Melanocyte of skin (primary cell): ENCODE measurements around a stretch of chr7.

DNA sequence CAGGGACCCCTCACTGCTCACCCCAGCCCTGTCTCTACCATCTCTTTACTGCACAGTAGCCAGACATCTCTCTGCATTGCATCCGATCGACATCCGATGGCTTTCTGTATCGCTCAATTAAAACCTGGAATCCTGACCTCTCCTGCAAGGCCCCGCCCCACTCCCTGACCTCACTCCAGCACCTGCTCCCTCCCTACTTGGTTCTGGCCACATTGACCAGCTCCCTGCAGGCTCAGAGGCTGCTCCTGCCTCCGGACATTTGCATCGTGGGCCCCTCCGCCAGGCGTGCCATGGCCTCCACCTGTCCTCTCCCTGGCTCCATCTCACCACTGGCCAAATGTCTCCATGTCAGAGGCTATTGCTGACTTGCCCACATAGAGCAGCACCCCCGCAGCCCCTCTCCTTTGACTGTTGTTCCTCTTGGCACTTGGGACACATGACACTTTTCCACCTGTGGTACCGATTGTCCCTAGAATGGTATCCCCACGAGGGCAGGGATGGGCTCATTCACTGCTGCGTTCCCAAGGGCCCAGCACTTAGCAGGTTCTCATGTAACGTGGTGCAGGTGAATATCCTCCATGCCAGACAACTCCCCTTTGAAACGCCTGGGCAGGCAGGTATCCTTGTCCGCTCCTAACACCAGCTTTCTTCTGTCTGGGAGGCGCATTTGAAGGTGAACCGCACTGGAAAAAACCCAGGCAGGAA is 117.8 kb downstream of the PRKAG2 start:
- CAGE, long polyA plus RNA, 2 experiments, result no peak in any of the 2 experiments

GRCh38 chr7:151857161-151857789 is 19.6 kb downstream of the PRKAG2 start:
- CAGE, long polyA plus RNA, 2 experiments, result no peak in any of the 2 experiments

- CAGE, long polyA plus RNA, 2 experiments, result no peak in any of the 2 experiments
These were observed 31.9 kb downstream of the GALNTL5 start for GRCh38 chr7:151988091-151988588.

GRCh38 chr7:152031830-152032480 is 6.5 kb downstream of the GALNT11 start:
- CAGE, long polyA plus RNA, 2 experiments, result no peak in any of the 2 experiments

DNA sequence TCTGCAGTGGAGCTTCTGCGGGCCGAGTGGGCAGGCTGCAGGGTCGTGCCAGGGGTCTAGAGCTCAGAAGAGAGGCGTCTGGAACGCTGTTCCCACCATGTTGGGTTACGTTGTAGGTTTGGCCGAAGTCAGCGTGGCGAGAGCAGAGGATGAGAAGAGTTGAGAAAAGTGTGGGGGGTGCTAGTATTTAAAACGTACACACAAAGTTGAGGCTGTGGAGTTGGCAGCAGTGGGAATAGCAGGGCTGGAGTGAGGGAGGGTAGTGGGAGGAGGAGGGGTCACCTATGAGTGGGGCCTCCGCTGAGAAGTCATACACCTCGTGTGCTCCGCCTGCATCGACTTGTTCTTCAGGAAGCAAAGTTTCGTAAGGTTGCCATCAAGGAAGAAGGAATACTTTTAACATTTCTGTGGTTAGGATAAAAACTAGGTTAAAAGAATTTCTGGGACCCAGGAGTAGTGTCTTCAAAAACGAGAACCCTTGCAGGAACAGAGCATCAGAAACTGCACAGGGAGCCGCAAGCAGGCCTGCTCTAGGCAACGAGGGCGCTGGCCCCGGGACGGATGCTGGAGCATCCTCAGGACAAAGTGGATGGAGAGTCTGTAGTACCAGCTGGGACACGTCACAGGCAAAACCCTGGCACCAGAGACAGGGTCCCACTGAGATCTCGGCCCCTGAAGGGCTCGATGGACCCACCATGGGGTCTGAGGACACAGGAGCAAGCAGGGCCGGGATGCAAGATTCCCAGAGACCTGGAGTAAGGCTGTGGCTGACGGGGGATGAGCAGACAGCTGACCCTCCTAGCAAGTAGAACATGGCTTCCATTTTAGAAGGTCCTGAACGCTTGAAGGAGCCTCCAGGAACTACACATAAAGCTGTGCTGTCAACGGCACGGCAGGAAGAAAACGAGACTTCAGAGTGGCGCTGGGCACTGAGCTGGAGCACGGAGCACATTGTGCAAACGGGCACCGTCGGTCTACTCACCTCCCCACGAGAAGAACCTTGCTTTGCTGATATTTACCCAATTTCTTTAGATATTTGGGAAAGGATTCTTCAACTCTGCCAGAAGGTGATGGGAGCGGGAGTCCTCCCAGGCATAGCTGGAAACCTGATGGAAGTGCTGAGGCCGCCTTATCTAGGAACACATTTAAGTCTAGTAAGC is 106.5 kb downstream of the GALNT11 start:
- CAGE, long polyA plus RNA, 2 experiments, result no peak in any of the 2 experiments

DNA sequence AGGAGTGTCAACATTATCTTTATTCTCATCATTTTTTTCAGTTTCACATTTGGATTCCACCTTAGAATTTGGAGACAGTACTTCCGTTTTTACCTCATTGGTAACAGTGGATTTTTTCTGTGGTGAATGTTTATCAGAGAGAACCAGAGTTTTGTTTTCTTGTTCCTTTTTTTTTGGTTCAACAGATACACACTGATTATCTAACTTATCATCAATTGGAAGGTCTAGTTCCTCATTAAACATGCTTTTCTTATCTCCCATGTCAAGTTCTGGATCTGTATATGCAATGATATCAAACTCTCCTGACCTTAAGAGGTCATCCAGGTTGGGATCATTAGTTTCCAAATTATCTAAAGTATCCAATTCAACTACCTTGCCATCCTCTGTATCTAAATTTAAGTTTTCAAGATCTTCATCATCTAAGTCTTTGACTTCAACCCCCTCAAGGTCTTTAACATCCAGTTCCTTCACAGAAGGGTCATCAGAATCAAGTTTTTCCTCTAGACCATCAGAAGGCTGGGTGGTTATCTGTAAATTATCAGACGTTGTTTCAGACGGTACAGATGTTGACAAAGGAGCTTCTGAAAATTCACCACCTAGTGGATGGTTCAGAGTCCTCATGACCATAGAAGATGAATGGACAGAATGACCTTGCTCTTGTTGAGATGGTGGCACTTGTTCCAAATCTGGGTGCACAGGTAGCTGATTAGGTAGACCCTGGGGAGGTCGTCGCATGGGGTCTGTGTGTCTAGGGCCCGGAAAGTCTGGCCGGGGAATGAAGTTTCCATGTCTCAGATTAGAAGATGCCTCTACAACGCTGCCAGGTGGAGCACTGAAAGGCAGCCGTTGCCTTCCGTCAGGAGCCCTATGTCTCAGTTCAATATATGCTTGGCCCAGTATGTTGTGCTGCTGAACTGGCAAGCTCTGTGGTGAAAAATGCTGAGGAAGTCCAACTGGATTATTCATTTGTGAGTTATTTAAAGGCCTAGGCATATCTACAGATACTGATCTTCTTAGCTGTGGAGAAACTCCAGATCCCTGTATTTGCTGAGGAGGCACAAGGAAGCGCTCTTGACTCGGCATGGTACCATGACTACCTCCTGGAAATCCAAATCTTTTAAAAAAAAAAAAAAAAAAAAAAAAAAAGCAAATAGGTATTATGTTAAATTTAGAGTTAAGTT is 151.8 kb downstream of the GALNT11 start:
- CAGE, long polyA plus RNA, 2 experiments, result no peak in any of the 2 experiments

GRCh38 chr7:152504316-152505144 is 68.7 kb upstream of the KMT2C start:
- CAGE, long polyA plus RNA, 2 experiments, result no peak in any of the 2 experiments

GRCh38 chr7:152615162-152615739 is 60.7 kb downstream of the XRCC2 start:
- CAGE, long polyA plus RNA, 2 experiments, result no peak in any of the 2 experiments

DNA sequence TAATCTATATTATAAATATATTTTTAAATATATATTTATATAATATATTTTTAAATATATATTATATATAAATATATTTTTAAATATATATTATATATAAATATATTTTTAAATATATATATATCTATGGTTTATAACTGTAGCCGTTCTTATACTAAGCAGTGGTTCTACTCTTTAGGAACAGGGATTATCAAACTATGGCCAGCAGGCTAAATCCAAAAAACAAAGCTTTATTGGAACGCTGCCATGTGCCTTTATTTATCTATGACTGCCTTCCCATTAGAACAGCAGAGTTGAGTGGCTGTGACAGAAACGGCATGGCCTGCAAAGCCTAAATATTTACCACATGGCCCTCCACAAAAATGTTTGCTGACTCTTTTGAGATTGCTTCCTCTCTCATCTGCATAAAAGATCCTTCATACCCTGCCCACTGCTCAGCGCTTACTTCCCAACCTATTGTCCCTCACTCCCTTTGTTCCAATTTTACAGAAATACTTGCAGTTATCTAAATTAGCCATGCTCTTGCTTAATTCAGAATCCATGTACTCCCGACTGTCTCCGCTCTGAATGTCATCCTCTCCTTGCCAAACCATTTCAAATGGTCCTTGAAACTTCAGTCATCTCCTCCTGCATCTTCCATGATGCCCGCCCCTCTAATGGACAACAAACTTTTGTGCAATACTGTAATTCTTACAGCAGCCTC is 1.1 kb downstream of the XRCC2 start:
- CAGE, long polyA plus RNA, 2 experiments, result no peak in any of the 2 experiments

GRCh38 chr7:152759943-152760736 is 588 bp downstream of the ACTR3B start:
- CAGE, long polyA plus RNA, 2 experiments, result no peak in any of the 2 experiments

DNA sequence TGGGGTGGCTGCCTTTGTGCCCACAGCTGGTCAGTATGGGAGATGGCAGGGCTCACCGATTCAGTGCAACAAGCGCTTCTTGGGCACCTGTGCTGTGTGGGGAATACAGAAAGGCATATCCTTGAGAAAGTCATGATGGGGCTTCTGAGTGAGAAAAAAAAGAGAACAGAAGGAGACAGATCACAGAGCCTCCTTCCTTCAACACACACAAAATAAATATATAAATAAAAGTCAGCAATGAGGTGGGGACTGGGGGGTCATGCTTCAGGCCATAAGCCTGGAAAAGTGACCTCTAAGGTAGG is 283.4 kb downstream of the ACTR3B start:
- CAGE, long polyA plus RNA, 2 experiments, result no peak in any of the 2 experiments

GRCh38 chr7:154184121-154184737 is 132.0 kb downstream of the DPP6 start:
- CAGE, long polyA plus RNA, 2 experiments, result no peak in any of the 2 experiments

DNA sequence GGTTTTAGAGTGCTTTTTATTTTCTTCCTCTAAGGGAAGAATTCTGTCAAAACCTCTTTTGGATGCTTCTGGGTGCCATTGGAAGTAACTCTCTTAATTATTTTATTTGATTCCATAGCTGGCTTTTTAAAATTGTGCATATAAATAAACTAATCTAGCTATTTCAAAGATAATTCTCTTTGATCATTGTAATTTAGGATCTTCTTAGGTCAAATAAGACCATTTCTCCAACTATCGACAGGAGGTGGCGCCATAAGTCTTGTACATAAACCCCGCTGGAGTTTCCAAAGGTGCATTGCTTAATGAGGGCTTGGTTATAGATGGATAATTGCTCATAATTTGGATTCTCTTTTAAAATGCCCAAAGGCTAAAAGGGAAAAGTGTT is 75.5 kb downstream of the PAXIP1 start:
- CAGE, long polyA plus RNA, 2 experiments, result no peak in any of the 2 experiments

DNA sequence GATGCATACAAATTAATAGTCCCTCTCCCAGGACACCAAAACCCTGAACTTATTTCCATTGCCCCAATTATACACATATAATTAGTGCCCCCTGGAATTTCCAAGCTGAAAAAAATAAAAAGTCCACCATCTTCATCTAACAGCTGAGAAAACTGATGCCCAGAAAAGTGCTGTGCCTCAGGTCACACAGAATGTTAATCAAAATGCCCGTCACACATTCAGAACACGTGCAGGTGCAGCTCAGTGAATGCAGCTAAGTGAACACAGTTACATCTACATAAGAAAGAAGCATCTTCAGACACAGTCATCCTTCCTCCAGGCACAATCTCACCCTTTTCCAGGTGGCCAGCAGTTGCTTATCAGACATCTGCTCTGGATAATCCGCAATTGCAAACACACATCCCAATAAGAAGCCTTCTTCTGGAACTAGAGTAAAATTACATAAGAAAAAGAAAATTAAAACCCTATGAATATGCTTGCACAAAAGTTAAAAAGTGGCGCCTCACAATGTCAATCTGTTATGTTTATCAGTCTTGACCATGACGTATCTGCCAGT is 35.4 kb downstream of the PAXIP1 start:
- CAGE, long polyA plus RNA, 2 experiments, result no peak in any of the 2 experiments

DNA sequence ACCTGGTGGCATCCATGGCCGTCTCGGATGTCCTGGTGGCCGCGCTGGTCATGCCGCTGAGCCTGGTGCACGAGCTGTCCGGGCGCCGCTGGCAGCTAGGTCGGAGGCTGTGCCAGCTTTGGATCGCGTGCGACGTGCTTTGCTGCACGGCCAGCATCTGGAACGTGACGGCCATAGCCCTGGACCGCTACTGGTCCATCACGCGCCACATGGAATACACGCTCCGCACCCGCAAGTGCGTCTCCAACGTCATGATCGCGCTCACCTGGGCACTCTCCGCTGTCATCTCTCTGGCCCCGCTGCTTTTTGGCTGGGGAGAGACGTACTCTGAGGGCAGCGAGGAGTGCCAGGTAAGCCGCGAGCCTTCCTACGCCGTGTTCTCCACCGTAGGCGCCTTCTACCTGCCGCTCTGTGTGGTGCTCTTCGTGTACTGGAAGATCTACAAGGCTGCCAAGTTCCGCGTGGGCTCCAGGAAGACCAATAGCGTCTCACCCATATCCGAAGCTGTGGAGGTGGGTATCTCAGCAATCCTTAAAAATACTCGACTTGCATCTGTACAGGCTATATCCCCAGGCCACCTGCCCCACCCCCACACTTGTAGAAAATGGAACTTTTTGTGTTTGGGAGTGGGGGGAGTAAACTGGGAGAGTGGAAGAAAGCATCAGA is 1.1 kb downstream of the HTR5A start:
- CAGE, long polyA plus RNA, 2 experiments, result no peak in any of the 2 experiments

DNA sequence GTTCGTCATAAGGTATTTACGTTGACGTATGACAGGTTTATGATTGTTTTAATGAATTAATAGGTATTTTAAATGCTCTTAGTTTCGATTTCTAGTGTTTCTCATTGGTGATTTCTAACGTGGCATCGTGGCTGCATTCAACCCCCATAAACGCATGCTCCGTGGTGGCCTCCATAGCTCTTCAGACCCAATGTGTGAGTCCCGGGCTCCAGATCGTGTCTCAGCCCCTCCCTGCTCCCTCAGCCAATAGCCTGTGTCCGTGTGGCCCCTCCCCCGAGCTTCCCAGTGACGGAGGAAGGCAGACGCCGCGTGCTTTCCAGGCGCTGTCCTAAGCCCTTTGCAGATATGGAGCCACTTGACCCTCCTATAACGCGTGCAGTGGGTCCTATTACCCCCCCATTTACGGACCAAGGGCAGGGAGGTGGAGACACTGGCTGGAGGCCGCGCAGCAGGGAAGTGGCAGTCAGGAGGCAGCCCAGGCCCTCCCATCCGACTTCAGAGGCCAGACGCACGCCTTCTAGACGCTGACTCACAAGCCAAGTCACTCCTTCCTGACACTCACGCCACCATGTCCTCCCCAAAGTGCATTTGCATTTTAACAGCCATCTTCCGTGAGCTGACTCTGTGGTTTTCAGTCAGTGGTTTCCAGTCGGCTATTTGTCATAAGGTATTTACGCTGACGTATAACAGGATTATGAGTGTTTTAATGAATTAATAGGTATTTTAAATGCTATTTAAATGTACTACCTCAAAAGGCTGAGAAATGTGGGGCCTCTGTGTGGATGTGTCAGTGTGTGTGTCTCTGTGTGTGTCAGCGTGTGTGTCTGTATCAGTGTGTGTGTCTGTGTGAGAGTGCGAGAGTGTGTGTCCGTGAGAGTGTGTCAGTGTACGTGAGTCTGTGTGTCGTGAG is 92.3 kb upstream of the INSIG1 start:
- CAGE, long polyA plus RNA, 2 experiments, result no peak in any of the 2 experiments

- CAGE, long polyA plus RNA, 2 experiments, result no peak in any of the 2 experiments
These were observed 4.1 kb downstream of the INSIG1 start for GRCh38 chr7:155301460-155302481.

DNA sequence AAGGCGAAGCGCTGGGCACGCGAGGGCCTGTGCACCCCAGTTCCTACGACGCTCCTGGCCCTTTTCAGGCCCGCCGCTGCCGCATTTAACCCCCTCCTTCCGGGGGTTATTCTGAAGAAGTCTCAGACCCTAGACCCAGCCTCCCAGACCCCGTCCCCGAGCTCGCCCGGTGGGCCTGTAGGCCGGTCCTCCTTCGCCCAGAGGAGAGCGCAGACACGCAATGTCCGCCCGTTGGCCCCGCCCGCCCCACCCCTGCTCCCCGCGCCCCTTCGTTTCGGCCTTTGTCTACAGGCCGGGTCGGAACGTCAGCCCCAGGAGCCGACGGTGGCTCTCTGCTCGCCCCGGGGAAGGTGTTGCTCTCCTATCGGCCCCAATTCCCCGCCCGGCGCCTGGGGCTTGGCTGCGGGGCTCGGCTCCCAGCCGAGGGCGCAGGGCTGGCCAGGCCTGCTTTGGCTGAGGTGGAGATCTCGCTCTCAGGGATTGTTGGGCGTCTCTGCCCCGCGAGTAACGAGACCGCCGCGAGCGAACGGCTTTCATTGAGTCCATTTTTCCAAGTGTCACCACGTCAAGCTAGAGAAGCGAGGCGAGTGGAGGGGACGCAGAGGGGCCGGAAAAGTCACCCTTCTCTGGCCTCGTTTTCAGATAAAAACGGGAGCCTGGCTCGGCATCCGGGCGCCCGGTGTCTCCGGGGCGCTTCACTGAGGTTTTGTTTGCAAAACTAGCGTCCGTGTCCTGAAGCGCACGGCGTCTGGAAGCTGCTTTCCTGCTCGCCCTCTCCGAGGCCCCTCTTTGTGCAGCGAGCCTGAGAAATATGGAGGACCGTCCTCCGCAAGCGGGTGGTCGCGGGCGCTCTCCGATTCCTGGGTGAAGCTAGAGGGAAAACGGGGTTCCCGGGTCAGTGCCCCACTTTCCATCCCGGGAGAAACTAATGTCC is 3.8 kb upstream of the EN2 start:
- CAGE, long polyA plus RNA, 2 experiments, result no peak in any of the 2 experiments

GRCh38 chr7:155618565-155619605 is 25.6 kb upstream of the RBM33 start:
- CAGE, long polyA plus RNA, 2 experiments, result no peak in any of the 2 experiments

GRCh38 chr7:155706711-155707159 is 62.3 kb downstream of the RBM33 start:
- CAGE, long polyA plus RNA, 2 experiments, result no peak in any of the 2 experiments